ENCODE data around the genes CCDC6, CDK1, CABCOCO1 and ARID5B.

GRCh38 chr10:59906089-59907096, at the start of gene CCDC6:
TSS of gene CCDC6 (minus strand) at chr10:59906556.
- RAMPAGE, long total RNA = no peak
- RRBS = 1% methylated on average over 18 of the region's 100 CpGs

GRCh38 chr10:60139430-60140231, 233.3 kb upstream of the CCDC6 start:
- RAMPAGE, long total RNA = no peak
- RRBS = no CpG with 5 or more reads among the region's 4 CpGs

DNA sequence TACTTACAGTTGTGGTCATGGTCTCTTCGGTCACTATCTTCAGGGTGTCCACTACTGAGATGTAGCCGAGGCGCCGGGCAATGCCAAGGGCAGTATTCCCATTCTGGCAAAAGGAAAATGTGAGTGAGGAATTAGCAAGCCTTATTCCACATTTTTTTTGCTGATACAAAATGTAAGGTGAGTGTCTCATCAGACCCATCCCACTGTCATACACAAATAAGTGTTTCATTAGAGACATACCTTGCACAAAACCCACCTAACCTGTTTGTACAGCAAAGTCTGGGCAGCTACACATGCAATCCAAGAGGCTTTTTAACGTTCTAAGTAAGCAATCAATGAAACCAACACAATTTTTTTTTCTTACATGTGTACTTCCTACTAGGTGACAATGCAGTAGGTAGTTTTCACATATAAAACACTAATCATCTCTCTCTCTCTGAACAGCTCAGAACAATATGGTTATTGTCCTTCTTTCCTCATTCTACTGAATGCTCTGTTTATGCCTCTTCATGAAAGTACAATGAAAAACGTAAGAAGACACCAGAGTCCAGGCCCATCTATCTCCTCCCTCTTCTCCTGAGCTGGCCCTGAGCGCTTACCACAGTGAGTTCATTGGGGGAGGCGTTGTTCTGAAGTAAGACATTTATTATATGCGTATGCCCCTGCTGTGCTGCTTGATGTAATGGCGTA, 217.2 kb downstream of the ANK3 start:
- RAMPAGE, long total RNA = no peak
- RRBS = no CpG with 5 or more reads among the region's 10 CpGs

DNA sequence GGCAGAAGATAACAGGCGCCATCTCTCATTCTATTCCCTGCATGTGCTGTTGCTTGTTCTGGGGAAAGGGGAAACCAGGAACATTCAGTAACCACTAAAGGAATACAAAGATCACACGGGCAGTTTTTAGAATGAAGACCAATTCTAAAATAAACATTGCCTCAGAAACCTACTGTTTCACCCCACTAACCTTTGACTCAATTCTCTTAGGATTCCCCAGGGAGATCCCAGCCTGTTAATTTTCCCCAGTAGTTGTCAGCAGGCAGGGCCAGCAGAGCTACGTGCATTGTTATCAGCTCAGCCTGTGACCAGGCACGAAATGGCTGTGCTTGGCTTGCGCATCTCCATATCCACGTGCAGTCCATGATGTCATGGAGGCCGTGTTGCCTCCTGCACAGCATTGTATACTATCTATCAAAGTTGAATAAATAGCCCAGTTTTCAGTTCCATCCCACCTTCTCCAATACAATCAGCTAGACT, 36.0 kb downstream of the ANK3 start:
- RAMPAGE, long total RNA = no peak
- RRBS = no CpG with 5 or more reads among the region's 7 CpGs

DNA sequence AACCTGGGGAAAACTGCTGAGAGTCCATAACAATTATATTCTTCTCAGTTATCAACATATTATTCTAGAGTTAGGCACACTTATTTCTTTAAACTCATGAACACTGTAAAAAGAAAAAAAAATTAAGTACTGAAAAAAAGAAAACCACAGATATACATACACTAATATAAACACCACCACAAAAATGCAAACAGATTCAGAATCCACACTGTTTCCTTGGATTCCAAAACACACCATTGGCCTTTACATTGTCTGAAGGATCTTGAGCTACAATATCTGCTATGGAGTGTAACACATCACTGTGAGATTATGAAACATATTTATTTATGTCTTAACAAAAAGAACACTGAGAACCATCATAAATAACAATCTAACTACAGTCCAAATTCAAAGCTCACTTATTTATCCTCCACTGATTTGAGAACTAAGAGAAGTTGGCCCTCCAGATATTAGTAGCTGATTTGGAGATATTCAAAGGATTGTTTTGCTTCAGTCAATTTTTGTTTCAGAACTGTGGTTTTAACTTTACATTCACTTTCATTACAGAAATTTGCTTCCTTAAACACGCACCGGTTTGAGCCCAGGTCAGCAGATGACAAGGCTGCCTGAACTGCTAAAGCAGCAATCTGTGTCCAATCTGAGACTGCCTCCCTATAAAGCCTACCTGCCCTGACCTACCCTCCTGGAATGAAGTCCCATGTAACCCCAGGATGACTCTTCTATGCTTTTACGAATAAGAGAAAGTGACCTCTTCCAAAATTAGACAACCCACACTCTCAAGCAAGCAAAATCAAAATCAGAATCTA, 47.0 kb upstream of the CDK1 start:
- RAMPAGE, long total RNA = no peak
- RRBS = no CpG with 5 or more reads among the region's 3 CpGs

DNA sequence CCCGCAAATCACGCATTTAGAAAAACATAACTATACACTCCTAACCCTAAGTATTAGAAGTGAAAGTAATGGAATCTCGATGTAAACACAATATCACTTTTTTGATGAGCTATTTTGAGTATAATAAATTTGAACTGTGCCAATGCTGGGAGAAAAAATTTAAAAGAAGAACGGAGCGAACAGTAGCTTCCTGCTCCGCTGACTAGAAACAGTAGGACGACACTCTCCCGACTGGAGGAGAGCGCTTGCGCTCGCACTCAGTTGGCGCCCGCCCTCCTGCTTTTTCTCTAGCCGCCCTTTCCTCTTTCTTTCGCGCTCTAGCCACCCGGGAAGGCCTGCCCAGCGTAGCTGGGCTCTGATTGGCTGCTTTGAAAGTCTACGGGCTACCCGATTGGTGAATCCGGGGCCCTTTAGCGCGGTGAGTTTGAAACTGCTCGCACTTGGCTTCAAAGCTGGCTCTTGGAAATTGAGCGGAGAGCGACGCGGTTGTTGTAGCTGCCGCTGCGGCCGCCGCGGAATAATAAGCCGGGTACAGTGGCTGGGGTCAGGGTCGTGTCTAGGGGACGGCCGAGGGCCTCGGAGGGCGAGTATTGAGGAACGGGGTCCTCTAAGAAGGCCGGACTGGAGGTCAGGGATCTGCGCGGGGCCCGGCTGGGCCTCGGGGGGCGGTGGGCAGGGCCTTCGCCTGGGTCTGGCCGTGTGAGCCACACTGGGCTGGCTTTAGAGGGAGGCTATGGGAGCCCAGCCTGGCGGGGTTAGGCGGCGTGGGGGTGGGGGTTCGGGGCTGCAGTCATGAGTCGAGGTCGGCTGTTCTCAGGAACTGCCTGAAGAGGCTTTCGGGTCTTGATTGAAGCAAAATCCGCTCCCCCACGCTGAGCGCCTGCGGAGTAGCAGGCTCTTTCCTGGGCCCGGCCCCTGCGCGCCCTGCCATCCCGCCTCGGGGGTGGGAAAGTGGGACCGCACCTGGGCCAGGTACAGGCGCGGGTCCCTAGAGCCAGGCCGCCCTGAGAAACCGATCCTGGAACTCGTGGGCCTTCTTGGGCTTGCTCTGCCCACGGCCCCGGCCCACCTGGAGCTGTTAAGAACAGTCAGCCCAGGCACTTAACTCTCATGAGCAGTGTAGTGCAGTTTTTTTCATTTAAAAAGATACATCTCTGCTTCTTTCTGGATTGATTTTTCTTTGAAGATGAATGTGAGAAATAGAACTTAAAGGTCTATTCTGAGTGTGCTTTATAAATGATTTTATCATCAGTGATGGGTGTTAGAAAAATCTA, at the start of gene CDK1:
Gene CDK1 (plus strand): TSS at position 437 of the 1,274 bp plus-strand sequence.
- RAMPAGE, long total RNA = no peak
- RRBS = 1% methylated on average over 10 of the region's 72 CpGs

DNA sequence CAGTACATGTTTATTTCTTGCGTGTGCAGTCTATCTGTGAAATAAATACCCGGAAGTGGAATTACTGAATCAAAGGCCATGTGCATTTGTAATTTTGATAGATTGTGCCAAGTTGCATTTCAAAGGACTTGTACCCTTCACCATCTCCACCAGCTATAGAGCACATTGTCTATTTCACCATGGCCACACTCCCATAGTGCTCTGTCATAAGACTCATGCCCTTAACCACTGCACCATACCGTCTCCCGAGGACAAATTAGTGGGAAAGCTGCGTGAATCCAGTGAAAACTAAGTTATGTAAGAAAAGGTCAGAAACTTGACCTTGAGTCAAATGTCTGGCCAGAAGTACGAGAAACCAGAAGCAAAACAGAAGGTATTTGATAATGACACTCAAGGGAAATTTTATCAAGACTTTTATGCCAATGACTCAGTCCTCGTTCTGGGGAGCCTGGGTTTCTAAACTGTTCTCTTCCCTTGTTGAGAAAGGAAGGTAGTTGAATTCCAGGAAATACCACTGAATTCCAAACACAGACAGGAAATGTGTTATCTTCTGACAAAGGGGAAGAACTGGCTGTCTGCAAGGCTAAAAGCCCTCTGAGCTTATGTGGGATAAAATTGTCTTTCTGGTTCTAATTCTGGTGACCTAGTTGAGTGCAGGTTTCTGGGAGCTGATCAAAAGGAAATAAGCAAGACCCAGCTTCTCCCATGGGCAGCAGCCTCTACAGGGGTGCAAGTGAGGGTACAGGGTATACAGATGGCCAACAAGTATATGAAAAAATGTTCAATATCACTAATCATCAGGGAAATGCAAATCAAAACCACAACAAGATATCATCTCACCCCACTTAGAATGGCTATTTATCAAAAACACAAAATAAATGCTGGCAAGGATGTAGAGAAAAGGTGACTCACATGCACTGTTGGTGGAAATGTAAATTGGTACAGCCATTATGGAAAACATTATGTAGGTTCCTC, 49.7 kb downstream of the CDK1 start:
- RAMPAGE, long total RNA = no peak
- RRBS = no CpG with 5 or more reads among the region's 7 CpGs

- RAMPAGE, long total RNA = no peak
- RRBS = no CpG with 5 or more reads among the region's 3 CpGs
Observed at GRCh38 chr10:61330754-61331084, 122.5 kb downstream of the TMEM26 start.

GRCh38 chr10:61451945-61452512, 1.2 kb downstream of the TMEM26 start:
- RAMPAGE, long total RNA = no peak
- RRBS = no CpG with 5 or more reads among the region's 27 CpGs

DNA sequence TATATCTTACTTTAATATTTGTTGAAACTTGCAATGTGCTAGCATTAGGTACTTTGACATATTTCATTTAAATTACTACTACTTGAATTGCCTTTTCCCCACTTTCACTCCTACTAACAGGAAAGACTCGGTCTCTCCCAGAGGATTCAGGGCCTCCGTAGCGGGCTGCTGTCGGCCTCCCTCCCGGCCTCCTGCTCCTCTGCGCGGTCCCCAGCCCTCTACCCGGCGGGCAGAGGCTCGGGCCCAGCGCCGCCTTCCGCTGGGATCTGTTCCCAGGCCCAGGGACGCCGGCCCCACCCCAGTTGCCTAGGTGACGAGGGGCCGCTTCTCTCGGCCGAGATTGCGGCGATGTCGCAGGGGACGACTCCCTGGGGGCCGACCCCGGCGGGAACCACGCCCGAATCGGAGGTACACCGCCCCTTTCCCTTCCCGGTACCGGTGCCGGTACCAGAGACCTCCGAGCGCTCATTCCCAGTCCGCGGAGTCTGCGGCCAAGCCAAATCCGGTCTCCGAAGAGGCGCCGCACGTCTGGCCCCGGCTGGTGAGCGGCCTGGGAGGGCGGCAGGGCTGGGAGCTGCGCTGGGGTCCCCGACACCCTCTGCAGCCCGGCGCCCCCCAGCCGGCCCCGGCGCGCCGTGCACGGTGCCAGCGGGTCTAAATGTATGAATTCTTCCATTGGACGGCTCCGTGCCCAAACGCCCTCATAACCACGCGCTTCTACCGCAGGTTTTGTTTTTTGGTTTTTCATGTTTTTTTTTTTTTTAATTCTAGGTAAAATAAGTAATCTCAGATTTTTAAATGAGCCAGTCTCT, at the start of gene CABCOCO1:
Gene CABCOCO1 (plus strand): TSS at position 305 of the 812 bp plus-strand sequence.
- RAMPAGE, long total RNA = no peak
- RRBS = 4% methylated on average over 35 of the region's 63 CpGs

- RAMPAGE, long total RNA = no peak
- RRBS = no CpG with 5 or more reads among the region's 10 CpGs
Observed at GRCh38 chr10:61765128-61766038, 102.7 kb downstream of the CABCOCO1 start.

GRCh38 chr10:61901093-61901901, at the start of gene ARID5B:
TSS of gene ARID5B (plus strand) at chr10:61901699.
- RAMPAGE, long total RNA = no peak
- RRBS = no CpG with 5 or more reads among the region's 25 CpGs

DNA sequence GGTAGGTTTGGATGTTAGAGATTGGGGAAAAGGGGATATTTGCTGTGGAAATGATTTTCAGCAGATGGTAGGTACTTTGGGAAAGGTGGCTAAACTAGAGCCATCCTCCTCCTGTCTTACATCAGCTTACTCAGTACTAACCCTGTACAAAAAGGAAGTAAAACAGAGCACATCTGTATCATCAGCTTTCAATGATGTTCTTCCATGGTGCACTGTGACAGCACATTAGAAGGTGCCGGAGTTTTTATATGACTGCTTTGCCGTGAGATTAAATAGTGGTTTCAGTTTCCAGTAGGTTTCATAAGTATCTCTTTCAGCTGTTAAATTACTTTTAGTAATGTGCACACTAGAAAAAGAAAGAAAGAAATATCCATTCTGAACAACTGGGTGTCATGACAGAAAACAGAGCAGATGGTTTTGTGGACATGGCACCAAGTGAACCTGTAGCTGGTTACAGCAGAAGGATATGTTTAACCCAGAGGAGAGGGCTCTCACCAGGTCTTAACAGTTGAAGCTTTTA, 86.5 kb downstream of the ARID5B start:
- RAMPAGE, long total RNA = no peak
- RRBS = no CpG with 5 or more reads among the region's 2 CpGs

- RAMPAGE, long total RNA = no peak
Observed at GRCh38 chr10:62264676-62265062, 4.0 kb downstream of the RTKN2 start.

GRCh38 chr10:62657387-62657895, 147.1 kb upstream of the ADO start:
- RAMPAGE, long total RNA = no peak
- RRBS = no CpG with 5 or more reads among the region's 18 CpGs

GRCh38 chr10:62818438-62819194, 2.5 kb upstream of the EGR2 start:
- RAMPAGE, long total RNA = no peak
- RRBS = 4% methylated on average over 36 of the region's 68 CpGs

- RAMPAGE, long total RNA = no peak
- RRBS = no CpG with 5 or more reads among the region's 3 CpGs
Observed at GRCh38 chr10:63187474-63187760, 54.3 kb downstream of the NRBF2 start.

DNA sequence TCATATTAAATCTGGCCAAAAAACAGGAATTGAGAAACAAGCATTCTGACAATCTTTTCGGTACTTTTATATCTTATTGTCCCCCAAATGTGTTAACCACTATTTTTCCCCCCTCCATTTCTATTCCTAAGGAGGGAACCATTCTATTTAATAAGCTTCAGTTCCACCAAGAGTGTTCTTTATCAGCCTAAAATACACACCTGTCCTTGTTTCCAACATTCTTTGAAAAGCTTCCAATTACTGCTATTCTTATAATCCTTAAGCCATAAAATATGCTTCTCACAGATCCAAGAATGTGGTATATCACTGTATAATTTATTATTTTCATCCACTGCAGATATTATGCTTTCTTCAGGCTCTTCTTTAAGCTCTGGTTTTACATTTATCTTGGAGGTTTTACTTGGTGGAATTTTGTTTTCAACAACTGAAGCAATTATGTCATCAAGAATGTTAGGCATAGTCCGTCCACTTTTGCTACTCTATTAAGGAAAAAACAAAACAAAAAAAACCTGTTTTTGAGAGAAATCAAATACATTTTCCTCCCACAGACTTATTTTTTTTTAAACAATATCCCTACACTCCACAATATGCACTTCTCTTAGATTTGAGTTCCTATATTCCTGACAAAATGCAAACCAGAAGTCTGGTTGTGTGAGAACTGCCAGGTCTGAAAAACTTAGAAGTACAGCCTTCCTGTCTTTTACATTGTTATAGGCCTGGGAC, 56.0 kb downstream of the NRBF2 start:
- RAMPAGE, long total RNA = no peak
- RRBS = no CpG with 5 or more reads among the region's 2 CpGs

- RAMPAGE, long total RNA = no peak
- RRBS = no CpG with 5 or more reads among the region's 2 CpGs
Observed at GRCh38 chr10:63268205-63268530, 135.0 kb downstream of the NRBF2 start.

DNA sequence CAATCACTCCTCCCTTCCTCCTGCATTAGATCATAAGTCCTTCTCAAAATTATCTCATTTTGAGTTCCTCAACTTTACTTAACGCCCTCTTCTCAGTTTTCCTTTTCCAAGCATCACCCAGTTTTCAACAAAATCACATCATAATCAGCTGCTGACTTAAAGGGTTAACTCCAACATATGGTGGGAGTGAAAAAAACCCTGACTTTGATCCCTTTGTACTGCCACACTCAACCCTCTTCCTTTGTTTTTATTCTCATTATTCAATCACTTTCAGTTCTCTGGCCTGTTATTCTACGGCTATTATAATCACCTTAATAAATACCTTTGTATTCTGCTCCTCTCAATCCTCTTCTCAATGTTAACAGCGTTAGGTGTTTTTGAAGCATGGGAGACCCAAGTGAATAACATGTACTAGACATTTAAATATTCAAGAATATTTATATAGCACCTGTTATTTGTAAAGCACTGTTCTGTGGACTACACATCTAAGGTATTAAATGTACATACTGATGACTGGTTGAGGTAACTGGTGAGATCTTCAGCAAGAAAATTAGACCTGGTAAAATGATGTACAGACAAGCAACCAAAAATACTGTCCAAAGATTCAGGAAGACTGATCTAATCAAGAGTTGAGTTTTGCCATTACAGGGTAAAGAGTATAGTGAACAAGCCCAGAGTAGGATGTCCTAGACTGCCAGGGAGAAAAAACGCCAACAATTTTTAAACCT, 24.1 kb downstream of the JMJD1C start:
- RAMPAGE, long total RNA = no peak
- RRBS = no CpG with 5 or more reads among the region's 4 CpGs

Data from hepatocyte (in vitro differentiated cells and primary cell).